Measurements from ENCODE around the gene SMIM23.

GRCh38 chr5:170745481-170746152, 37.9 kb upstream of the GABRP start:
- PRO-cap: no peak

DNA sequence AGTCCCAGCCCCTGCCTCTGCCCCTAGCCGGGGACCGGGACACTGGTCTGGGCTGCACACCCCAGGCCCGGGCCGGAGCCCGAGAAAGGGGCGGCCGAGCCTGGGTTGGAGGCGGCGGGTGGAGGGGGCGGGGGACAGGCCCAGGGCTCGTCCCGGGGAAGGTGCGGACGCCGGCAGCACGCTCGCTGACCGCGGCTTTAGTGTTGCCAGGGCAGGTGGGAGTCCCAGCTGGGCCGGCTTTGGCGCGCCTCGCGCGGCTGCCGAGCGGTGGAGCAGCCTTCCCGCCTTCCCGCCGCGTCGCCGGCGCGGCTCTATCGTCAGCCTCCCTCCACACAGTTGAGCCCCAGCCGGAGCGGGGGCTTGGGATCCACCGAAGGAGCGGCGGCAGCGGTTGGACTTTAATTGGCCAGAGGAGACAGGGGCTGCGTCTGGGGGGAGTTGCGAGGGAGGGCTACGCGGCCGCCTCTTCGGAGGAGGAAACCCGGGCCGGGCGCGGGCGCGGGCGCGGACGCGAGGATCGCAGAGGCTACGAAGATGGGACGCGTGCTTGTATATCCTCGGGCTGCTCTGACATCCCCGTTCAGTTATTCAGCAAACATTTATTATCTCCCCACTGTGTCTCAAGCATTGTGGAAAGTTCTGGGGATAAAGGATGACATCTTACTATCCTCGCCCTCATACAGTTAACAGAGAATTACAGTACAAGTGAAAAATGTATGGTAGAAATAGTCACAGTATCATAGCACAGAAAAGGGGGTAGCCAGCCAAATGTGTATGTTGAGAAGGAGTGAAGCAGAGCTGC, 557 bp downstream of the RANBP17 start:
- PRO-cap: no peak

- PRO-cap: no peak
Observed at GRCh38 chr5:171389538-171390211, 2.0 kb downstream of the NPM1 start.

GRCh38 chr5:171412597-171413639, 6.5 kb upstream of the FGF18 start:
- PRO-cap: no peak

- PRO-cap: no peak
Observed at GRCh38 chr5:171420792-171421419, 1.5 kb downstream of the FGF18 start.

GRCh38 chr5:171484300-171484684, 64.8 kb downstream of the FGF18 start:
- PRO-cap: no peak

- PRO-cap: no peak
Observed at GRCh38 chr5:171599324-171599787, 179.9 kb downstream of the FGF18 start.

DNA sequence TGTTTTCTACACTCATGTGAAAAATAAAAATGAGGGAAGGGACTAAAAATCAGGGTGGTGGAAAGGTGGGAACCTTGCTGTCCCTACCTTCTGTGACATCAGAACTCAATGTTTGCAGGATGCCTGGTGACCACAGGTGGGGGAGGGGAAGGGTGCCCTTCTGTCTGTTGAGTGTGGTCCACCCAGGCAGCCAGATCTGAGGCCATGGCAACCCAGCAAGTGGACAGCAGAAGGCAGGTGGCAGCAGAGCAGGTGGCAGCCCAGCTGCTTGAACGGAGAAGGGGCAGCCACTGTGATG, at the start of gene SMIM23:
SMIM23 (plus strand) TSS at position 150 of the 298 bp plus-strand sequence.
- PRO-cap: no peak

GRCh38 chr5:171978595-171979028, 27.8 kb downstream of the FBXW11 start:
- PRO-cap: no peak

DNA sequence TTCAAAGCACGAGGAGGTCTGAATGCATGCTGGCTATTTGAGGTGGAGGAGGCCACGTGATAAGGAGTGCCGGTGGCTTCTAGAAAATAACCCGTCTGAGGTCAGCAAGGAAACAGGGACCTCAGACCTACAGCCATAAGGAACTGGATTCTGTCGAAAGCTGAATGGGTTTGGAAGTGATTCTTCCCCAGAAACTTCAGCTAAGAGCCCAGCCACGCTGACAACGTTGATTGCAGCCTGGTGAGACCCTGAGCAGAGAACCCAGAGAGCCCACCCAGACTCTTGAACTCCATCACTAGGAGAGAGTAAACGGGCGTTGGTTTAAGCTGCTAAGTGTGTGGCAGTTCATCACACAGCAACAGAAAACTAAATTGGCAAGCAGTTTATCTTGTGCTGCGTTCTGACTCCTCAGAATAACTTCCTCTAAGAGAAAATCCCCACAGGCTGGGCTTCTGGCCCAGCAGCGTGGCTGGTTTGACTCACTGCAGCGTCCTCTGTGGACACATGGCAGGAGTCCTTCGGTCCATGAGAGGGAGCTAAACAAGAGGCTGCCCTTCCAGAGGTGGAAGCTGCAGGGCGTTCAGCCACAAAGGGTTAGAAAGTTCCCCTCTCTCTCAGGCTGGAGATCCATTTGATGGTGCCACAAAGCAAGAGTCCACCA, 45.9 kb upstream of the FBXW11 start:
- PRO-cap: no peak

DNA sequence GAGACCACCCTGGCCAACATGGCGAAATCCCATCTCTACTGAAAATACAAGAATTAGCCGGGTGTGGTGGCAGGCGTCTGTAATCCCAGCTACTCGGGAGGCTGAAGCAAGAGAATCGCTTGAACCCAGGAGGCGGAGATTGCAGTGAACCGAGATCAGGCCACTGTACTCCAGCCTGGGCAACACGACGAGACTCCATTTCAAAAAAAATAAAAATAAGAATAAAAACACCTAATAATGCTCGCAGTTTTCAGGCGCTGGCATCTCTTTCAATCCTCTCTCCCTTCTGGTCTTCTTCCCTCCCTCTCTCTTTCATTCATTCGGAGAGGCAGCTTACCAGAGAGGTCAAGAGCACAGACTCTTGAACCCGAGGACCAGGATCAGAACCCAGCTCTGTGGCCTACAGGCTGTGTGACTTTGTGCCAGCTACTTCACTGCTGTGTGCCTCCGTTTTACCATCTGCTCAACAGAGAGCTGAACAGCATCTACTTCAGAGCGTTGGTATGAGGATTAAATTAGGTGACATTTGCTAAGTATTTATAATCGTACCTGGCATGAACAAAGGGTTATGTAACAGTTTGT, 87.3 kb downstream of the STK10 start:
- PRO-cap: no peak

DNA sequence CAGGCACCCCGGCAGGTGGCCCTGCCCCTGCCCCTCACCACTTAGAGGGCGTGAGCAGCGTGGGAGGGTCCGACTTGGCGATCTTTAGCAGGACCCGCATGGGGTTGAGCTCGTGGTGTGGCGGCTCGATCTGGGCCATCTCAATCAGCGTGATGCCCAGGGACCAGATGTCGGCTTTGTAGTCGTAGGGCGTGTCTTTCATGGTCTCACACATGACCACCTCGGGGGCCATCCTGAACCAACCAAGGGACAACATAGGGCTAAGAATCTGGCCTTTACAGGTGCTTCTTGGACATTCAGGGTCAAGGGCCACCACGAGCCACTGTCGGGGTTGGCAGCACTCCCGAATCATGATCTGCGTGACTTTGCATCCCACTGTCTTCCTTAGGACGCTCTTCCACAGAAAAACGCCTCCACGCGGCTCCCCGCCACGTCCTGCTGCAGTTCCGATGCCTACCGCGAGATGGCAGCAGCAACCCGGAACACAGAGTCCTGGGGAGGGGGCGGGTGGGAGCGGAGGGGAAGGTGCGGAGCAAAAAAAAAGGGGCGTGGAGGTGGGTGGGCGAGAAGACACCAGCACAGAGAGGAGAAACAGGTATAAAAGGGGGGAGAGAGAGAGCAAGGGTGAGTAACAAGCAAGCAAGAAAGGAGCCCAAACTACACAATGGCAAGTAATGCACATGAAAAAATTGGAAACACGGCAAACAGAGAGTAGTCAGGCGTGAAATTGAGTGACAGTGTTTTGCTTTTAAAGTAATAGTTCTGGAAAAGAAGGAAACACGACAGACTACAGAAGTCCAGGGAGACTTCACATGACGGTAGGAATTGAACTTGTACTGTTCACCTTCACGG, 81.2 kb downstream of the STK10 start:
- PRO-cap: no peak

DNA sequence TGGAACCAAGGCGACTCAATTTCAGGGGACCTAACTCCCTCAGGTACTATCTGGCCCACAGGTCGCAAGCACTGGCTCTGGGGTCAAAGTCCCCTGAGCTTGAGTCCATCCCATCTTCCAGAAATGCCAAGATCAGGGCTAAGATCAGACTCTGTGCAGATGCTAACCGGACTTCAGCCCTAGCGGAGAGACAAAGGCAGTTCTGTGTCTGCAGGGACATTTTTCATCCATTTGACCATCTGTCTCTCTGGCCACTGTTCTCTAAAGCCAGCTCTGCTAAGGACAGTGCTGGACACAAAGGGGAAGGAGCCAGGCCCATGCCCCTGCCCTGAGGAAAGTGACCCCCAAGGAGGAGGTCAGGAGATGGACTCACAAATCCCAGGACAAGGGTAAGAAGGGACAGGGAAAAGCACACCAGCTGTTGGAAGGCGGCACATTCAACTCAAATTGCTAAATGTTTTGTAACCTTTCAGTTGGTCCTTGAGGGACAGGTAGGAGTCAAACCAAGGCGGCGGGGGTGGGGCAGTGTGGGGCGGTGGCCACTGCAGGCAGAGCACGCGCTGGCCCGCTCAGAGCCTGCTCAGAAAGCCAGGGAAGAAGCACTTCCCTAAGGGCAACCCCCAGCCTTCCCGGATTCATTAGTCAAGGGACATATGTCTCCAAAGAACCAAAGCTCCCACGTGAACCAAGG, 42.9 kb downstream of the STK10 start:
- PRO-cap: no peak

DNA sequence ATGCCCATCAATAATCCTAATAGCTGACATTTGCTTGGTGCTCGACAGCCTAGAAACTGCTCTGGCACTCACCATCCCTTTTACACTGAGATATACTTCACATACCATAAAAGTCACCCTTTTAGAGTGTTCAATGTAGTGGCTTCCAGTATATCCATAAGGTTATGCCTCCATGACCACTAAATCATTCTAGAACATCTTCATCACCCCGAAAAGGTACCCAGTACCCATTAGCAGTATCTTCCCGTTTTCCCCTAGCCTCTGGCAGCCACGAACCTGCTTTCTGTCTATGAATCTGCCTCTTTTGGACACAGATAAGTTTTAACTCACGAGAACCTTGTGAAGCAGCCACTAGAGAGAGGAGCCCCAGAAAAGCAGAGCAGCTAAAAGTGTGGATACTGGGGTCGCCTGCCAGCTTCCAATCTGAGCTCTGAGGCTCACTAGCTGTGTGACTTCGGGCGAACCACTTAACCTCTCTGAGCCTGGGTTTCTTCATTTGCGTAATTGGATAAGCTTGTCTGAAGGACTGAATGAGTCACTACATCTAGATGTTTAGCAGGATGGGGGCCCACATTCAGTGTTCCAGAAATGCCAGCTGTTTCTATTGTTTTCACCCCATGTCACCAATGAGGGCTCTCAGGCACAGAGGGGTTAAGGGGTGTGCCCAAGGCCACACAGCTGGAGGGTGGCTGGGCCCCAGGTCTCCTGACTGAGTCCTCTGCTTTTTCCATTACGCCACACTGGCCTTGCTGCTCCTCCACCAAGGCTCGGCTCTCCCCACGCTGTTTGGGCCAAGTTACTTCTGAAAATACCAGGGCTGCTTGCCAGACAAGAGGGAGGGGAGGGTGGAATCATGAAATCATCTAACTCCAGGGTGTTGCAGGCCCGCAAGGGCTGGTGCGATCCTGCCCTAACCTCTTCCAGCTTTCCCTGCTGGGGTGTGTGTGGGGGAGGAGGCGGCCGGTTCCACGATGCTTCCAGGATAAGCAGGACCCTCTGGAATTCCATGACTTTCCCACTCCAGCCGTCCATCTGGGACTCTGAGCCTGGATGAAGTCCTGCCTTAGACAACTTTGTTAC, 36.3 kb downstream of the SH3PXD2B start:
- PRO-cap: no peak

GRCh38 chr5:172636745-172637785, 4.0 kb upstream of the NEURL1B start:
- PRO-cap: no peak

- PRO-cap: no peak
Observed at GRCh38 chr5:172643341-172643969, 2.4 kb downstream of the NEURL1B start.

DNA sequence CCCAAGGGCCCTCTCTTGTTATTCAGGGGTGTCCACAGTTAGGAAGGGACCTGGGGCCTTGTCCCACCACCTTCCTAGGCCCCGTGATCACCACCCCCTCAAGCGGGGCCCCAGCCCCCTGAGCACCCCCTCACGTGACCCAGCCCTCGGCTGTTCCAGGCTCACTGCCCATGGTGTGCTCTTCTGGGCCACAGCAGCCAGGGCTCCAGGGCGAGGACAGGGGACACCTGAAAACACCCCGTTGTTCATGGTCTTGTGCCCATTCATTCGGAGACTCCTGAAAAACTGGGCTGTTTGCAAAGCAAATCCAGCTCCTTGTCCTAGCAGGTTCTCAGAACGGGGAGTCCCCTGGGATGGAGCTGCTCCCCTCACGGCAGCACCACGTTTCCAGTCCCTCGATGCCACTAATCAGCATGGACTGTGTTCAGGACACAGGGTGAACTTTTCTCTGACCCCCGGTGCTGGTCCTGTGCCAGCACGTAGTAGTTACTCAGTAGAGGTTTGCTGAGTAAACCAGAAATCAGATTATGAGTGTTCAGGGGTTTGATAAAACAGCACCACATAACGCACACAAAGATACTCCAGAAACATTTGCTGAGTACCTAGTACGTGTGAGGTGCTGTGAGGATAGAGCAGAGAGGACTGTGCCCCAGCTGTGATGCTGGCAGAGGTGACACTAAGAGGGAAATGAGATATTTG, 49.0 kb downstream of the NEURL1B start:
- PRO-cap: no peak

GRCh38 chr5:172721867-172722393, 49.1 kb downstream of the DUSP1 start:
- PRO-cap: no peak

- PRO-cap: no peak
Observed at GRCh38 chr5:172724594-172724996, 46.4 kb downstream of the DUSP1 start.

GRCh38 chr5:172736168-172736446, 34.9 kb downstream of the DUSP1 start:
- PRO-cap: no peak

Data from natural killer cell (primary cell).